ENCODE data around the genes LRRC4B, LIM2, SIGLEC10 and ZNF175.

- PRO-cap: no peak
- RAMPAGE, long total RNA: no peak
These were observed 19.6 kb downstream of the VRK3 start for GRCh38 chr19:50005566-50005911.

- PRO-cap: no peak
- RAMPAGE, long total RNA: no peak
These were observed 13.3 kb downstream of the KCNC3 start for GRCh38 chr19:50315750-50316432.

DNA sequence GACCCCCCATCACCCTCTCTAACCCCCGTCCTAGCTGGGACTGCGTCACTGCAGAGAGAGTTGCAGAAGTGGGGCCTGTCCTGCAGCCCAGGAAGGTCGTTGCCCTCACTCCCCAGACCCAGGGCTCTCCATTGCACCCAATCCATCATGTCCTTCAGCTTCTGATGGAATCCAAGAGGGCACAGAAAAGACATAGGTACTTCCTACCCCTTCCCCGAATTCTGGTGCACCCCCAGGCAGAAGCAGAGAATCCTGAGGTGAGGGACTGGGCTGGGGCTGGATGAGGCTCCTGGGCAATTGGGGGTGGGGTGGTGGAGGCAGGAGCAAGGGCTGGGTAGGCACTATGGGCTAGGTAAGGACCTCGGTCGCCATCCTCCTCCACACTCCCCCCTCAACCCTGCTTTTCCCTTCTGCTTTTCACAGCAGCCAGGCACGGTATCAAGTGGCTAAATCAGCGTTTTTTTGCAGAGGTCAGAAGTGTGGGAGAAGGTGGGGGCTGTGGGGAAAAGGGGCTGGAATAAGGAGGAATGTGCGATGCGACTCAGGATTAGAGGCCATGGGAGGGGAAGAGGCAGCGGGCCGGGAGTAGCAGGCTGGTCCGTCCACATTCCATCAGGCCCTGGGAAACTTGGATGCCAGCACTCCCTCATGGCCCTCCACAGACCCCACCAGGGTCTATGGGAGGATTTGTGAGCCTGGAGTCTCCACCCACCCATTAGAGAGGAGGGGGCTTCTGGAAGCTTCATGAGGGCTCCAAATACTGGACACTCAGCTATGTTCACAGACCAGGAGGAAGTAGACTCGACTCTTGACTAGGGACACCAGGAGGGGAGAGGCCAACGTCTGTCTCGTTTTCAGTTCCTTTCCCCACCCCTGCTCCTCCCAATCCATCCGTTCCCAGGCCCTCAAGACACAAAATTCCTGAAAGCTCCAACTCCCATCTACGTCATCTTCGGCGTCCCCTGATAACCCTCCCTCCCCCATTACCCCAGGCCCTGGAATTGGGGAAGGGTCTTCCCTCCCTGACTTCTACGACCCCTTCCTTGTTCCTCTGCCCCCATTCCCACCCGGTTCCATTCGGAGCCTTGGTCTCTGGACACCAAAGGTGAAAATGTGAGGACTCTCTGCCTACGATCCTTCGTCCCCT, 3.1 kb upstream of the KCNC3 start:
- PRO-cap: no peak
- RAMPAGE, long total RNA: no peak

DNA sequence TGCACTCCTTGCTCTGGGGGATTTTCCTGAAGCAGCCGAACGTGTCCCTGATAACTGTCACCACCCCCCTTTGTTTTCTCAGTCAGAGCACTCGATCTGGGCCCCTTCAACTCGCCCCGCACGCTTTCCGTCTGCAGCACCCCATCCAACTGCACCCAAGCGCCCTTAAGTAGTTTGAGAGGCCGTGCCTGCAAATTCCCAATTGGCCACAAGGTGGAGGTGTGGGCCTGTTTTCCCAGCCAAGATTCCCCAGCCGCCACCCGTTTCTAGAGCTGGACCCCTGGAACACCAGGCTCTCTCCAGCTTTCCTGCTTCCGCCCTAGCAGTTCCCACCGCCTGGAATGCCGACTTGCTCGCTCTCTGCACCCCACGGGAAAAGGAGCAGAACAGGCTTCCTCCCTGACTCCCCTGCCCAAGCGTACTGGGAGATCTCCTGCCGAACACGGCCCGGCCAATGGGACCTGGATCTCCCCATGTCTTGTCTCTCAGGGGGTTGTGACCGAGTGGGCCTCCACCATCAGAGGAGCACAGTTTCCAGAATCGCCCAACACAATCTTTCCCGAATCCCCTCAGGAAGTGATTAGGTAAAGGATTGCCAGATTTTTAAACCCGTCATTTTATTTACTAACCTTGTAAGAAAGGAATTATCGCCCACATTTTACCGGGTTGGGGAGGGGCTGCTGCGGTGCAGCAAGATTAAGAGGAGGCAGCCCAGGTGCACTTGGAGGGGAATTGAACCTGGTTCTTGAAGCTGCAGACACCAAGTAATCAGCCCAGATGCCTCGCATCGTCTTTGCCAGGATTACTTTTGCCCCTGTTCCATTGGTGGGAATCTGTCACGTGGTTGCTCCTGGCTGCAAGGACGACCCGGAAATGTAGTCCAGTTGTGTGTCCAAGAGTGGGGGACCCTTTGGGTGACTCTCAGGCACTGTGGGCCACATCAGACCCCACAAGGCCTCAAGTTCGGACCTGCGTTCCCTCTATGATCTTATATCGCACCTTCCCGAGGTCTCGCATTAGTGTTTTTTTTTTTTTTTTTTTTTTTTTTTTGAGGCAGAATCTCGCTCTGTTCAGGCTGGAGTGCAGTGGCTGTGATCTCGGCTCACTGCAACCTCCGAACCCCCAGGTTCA, 3.5 kb upstream of the NAPSA start:
- PRO-cap: bidirectional peak, plus-strand start at position 326 of the sequence, minus-strand start at position 133 of the sequence
- RAMPAGE, long total RNA: no peak

DNA sequence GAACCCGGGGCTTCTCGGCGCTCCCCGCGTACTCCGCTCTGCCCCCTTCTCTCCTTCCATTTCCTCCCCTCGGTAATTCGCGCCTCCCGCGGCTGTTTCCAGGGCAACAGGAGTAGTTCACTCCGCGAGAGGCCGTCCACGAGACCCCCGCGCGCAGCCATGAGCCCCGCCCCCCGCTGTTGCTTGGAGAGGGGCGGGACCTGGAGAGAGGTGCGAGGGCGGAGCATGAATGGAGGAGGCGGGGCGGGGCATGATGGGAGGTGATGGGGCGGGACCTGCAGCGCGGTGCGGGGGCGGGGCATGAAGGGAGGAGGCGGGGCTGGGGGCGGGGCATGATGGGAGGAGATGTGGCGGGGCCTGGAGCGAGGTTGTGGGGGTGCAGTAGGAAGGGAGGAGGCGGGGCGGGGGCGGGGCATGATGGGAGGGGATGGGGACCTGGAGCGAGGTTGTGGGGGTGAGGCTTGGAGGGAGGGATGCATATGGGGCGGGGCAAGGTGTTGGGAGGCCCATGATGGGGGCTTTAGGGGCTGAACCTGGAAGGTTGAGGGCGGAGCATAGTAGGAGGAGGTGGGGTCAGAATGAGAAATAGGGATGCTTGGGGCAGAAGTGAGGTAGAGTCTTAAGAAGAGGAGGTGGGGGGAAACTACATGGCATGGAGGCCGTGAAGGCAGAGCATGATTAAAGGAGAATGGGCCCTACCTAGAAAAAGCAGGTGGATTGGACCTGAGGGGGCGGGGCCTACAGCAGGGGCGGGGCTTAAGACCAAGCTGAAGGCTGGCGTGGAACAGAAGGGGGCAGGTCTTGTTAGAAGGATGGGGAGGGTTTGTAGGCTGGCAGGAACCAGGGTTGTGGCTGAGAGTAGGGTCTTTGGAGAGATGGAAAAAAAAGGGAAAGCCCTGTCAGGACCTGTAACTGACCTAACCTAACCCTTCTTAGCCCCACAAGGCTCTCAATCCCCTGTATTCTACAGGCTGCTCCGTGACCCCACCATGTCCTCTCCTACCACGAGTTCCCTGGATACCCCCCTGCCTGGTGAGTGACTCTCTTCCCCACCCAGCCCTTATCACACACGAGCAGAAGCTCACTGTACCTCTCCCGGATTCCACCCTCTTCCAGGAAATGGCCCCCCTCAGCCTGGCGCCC, 731 bp downstream of the NR1H2 start:
- PRO-cap: unidirectional peak, minus-strand start at position 181 of the sequence
- RAMPAGE, long total RNA: no peak

- PRO-cap: no peak
- RAMPAGE, long total RNA: no peak
These were observed 1.4 kb upstream of the POLD1 start for GRCh38 chr19:50382673-50383282.

GRCh38 chr19:50419482-50419959, 783 bp downstream of the SPIB start:
- PRO-cap: bidirectional peak, plus-strand start at chr19:50419851, minus-strand start at chr19:50419584
- RAMPAGE, long total RNA: no peak

DNA sequence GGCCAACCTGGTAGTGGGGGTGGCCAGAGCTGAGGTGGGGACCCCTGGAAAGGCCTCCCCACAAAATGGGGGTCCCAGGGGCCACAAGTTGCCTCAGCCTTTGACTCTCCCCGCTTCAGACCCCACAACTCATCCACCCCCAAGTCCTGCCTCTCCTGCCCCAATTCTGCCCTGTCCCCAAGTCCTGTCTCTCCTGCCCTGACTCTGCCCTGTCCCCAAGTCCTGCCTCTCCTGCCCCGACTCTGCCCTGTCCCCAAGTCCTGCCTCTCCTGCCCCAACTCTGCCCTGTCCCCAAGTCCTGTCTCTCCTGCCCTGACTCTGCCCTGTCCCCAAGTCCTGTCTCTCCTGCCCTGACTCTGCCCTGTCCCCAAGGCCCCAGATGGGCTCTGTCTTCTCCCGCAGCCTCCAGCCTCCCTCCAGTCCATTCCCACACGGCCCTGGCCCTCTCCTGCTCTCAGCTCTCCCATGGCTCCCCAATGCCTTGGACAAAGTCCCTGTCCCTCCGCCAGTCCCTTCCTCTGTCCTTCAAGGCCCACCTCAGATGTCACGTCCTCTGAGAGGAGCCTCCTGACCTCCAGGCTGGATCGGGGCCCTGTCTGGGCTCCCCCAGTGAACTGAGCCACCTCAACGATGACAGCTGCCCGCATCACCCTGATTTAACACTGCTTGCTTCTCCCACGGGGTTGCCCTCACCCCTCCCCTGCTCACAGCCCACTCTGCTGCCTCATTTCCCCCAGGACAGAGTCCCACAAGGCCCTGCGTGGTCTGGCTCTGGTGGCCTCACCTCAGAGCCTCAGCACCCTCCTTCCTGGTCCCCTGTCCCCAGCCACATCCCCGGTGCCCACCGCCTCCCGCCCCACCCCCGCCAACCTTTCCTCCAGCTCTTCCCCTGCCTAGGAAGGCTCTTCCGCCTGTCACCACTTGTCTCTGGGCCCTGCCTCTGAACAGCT, 3.0 kb downstream of the JOSD2 start:
- PRO-cap: no peak
- RAMPAGE, long total RNA: no peak

GRCh38 chr19:50567729-50568718, at the start of gene LRRC4B:
Gene LRRC4B (minus strand): TSS chr19:50568435.
- PRO-cap: no peak
- RAMPAGE, long total RNA: no peak

DNA sequence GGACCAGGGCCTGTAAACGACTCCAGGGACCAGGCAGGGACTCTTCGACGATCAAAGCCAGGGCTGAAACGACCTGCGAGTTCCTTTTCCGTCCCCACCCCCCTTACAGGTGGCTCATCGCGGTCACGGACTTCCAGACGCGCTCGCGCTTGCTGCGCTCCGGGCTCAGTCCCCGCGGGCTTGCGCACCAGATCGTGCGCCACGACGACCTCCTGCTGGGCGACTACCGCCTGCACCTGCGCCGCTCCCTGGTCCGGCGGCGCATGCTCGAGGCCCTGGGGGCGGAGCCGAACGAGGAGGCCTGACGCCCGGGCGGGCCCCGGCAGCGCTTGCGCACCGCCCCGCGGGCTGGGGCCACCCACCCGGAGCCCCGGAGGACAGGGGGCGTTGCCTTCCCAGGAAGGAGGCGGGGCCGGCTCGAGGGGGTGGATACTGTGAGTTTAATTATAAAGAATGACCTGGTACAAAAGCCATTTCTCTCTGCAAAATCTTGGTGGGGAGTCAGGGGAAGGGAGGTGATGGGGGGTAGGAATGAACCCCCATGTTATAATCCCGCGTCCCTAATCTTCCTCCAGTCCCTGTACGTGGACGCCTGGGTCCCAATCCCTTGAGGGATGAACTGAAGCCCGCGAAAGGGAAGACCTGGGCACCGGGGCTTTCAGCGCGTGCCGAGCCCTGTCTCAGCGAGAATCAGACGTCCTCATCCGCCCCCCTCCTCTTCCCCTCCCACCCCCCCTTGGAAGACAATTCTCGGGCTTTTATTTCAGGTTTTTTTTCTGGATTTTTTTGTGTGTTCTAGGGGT, 9.8 kb downstream of the C19orf81 start:
- PRO-cap: no peak
- RAMPAGE, long total RNA: no peak

DNA sequence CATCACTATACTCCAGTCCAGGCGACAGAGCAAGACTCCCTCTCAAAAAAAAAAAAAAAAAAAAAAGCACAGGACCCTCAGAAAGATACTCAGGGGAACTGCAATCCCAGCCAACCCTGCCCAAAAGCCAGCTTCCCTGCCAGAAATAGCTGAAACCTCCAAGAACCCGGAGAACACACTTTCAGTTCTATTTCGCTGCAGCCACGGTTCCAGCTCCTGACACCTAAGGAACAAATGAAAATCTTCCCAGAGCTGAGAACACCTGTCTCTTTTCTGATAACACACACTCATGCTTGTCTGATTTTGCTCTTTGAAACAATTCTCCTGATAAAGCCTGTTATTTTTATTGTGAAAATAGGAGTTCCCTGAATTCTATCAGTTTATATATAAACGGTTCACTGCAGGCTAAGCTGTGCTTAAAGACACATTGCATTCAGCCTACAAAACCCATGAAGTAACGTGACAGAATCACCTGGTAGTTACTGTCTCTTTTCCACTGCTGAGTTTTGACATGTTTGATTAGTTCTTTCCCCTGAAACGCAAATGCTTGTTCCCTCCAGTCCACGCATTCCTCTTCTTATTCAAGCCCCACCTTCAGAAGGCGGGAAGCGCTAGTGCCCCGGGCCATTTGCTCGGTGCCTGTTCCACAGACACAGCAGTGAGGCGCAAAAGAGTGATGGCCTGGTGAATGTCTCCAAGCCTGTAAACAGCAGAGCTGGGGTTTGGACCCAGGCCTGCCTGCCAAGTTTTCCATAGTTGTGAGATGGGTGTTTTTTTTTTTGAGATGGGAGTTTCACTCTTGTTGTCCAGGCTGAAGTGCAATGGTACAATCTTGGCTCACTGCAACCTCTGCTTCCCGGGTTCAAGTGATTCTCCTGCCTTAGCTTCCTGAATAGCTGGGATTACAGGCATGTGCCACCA, 10.8 kb downstream of the ACP4 start:
- PRO-cap: no peak
- RAMPAGE, long total RNA: no peak

GRCh38 chr19:50803558-50804309, 13.5 kb downstream of the ACP4 start:
- PRO-cap: bidirectional peak, plus-strand start at chr19:50803977, minus-strand start at chr19:50803728; bidirectional peak, plus-strand start at chr19:50804258, minus-strand start at chr19:50804017
- RAMPAGE, long total RNA: no peak

DNA sequence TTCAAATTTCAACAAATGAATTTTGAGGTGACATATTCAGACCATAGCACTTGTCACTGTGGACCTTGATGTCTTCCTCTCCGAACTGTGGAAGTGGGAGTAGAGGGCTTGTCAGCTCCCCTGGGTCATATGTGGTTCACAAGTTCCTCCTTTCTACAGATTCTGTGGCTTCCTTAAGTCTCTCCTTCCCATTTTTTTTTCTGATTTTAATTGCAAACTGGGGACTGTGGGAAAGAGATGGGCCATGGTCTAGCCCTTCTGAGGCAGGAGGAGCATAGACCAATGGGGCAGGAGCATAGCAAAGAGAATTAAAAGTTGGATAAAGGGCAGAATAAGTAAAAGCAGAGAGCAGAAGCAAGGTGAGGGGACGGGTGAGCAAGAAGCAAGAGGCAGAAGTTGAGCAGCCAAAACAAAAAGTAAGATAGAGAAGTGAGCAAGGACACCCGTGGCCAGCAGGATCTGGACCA, 2.7 kb upstream of the SIGLEC7 start:
- PRO-cap: no peak
- RAMPAGE, long total RNA: no peak

GRCh38 chr19:51333812-51334353, 8.1 kb downstream of the VSIG10L start:
- PRO-cap: unidirectional peak, plus-strand start at chr19:51334203
- RAMPAGE, long total RNA: no peak

- PRO-cap: bidirectional peak, plus-strand start at chr19:51338955, minus-strand start at chr19:51338900; bidirectional peak, plus-strand start at chr19:51339296, minus-strand start at chr19:51339164
- RAMPAGE, long total RNA: no peak
These were observed 3.1 kb downstream of the VSIG10L start for GRCh38 chr19:51338646-51339488.

GRCh38 chr19:51354692-51355361, 11.4 kb downstream of the ETFB start:
- PRO-cap: no peak
- RAMPAGE, long total RNA: no peak

GRCh38 chr19:51387799-51388278, at the start of gene LIM2:
Gene LIM2 (minus strand): TSS chr19:51387974.
- PRO-cap: no peak
- RAMPAGE, long total RNA: no peak

- PRO-cap: no peak
- RAMPAGE, long total RNA: no peak
These were observed at the start of gene SIGLEC10 for GRCh38 chr19:51417029-51418171. Gene SIGLEC10 (minus strand): TSS chr19:51417642.

- PRO-cap: no peak
- RAMPAGE, long total RNA: no peak
These were observed 10.1 kb upstream of the SIGLEC6 start for GRCh38 chr19:51541402-51542131.

DNA sequence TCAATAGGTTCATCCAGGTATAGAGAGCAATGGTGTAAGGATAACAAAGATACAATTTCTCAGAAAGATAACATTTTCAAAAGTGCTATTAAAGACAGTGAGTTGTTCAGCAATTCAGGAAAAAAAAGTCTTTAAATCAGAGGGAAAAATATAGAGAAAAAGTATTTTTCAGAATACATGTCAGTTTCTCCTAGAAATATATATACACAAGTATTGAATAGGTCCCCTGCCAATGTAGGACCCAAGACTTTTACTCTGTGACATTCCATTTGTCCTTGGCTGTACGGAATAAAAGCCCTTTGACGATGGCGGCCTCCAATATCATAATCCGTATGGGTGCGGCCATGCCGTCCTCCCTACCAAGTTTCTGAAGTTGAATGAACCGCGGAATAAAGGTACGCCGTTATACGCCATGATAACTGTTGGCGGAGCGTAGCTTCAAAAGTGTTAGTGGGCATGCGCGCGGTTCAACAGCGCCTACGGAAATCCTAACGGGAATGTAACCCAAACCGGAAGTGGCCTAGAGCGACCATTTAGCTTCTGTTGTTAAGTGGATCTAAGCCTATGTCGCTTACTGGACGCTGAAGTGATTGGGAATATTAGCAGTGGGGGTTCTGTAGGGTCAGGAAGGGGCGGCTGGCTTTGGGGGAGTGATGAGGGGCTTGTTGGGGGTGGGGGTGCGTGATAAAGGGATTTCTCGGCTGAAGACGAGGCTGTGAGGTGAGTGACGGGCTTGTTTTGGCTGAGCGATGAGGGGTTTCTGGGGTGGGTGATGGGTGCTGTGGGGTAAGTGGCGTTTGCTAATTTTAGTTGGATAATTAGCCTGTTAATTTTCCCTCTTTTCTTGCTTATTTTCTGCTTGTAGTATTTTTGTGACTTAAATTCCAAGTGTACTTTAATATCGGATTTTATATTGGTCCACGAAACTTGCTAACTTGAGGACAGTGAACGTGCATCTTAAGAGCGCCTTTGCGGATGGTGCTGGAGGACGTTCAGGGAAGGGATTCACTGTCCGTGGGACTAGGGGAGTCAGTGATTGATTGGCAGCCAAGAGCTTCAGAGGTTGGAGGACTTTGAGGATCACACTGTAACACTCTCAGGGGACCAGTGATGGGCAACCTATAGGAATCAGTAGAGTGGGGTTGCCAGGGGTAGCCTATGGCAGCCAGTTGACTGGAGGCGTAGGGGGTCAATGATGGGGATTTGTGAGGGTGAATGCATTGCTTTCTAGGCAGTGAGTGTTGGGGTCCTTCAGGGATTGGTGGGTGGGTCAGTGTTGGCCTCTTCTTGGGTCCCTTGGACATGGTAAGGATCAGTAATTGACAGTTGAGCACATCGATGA, at the start of gene ZNF175:
Gene ZNF175, plus strand, starts transcription at position 528 of the 1,342 bp plus-strand sequence.
- PRO-cap: bidirectional peak, plus-strand start at position 533 of the sequence, minus-strand start at position 357 of the sequence; bidirectional peak, plus-strand start at position 951 of the sequence, minus-strand start at position 752 of the sequence
- RAMPAGE, long total RNA: no peak

All from GM23338 (cell line).